SK-N-DZ (cell line): Measurements from ENCODE around the gene EIF4E3.

DNA sequence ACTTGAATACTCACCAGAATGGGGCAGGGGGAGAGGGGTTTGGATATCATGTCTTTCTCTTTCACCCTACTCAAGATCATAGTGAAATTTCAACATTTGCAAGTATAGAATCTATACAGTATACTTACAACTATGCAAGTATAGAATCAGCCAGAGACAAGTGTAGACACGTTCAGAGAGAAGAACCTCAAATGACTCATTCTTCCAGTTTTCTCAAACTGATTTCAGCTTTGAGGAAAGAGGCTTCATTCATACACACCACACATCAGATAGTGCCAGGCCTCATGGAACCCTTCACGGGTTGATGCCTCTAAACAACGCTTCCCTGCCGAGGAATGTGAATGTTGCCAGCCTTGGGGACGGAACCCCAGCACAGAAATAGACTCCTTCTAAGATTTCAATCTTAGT is 135.8 kb downstream of the FOXP1 start:
RAMPAGE:
- cytosol, long total RNA = no peak
- nucleus, long total RNA = no peak

DNA sequence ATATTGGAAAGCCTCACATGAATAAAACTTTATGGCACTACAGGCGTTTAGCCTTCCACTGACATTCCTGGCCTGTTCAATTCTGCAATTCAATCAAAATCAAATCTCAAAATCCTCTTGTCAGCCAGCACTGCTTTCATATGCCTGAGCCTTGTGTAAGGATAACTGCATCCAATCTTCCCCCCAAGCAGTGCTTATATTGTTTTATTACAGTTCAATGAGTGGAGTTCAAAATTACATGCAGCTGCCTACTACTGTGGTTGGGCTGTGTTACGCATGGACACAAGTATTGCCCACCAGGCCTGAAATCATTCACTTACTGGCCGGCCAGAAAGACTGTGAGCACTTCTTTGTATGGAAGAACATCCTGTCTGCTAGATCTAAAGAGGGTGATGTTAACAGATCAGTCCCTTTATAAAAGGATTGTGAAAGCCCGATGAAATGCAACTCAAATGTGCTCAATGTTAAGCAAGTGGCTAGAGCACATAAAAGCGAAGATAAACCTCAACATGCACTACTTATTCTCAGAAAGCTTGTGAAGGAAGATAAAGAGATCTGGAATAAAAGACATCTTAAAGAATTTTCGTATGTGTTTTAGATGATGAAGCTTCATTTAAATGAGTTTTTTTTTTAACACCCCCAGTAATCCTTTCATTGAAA is 132.5 kb downstream of the FOXP1 start:
RAMPAGE:
- cytosol, long total RNA = no peak
- nucleus, long total RNA = no peak

RAMPAGE:
- cytosol, long total RNA = no peak
- nucleus, long total RNA = no peak
These were observed 116.0 kb downstream of the FOXP1 start for GRCh38 chr3:71467265-71468190.

RAMPAGE:
- cytosol, long total RNA = no peak
- nucleus, long total RNA = no peak
These were observed 95.1 kb downstream of the FOXP1 start for GRCh38 chr3:71488369-71488849.

GRCh38 chr3:71515455-71516094 is 68.0 kb downstream of the FOXP1 start:
RAMPAGE:
- cytosol, long total RNA = no peak
- nucleus, long total RNA = no peak

DNA sequence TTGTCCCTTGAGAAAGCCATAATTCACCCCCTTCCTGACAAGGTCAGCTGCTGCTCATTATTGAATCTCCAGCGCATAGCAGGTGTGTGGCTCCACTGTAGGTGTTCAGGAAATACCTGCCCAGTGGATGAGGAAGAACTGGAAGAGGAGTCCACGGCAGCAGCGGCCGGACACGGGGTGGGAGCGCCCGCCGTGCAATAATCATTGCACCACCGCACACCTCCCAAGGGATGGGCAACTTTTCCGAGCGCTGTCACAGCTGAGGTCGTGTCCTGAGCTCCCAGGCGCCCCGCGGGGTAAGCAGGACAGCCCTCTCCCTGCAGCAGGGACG is 715 bp downstream of the EIF4E3 start:
RAMPAGE:
- cytosol, long total RNA = no peak
- nucleus, long total RNA = no peak

GRCh38 chr3:71724853-71725662 is at the start of gene EIF4E3:
TSS of gene EIF4E3 (minus strand) at chr3:71725402.
RAMPAGE:
- cytosol, long total RNA = no peak
- nucleus, long total RNA = no peak

DNA sequence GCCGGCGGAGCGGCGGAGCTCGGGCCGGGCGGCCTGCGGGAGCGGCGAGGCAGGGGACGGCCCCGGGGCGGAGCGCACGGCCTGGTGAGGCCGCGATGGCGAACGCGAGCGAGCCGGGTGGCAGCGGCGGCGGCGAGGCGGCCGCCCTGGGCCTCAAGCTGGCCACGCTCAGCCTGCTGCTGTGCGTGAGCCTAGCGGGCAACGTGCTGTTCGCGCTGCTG is 210 bp downstream of the GPR27 start:
RAMPAGE:
- cytosol, long total RNA = no peak
- nucleus, long total RNA = no peak

GRCh38 chr3:72123939-72124063 is 338.9 kb upstream of the PROK2 start:
RAMPAGE:
- cytosol, long total RNA = no peak
- nucleus, long total RNA = no peak

DNA sequence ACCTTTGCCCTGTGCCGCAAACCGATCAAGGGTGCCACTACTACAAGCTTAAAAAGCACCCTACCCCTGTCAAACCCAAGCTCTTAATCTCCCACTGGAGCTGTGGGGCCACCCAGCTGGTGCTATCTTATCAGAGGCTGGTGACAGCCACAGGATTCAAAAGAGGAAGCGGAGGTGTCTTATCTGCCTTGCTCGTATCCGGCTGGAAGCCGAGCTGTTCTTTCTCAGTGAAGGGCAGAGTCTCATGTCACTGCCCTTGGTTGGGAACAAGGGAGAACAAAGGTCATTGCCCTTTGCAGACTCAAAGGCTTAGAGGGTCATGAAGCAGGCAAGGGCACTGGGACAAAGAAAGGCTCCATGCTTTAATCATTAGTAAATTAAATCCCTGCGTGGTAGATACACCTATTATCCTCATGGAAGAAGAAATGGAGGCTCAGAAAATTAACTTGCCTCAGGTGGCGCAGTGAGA is 359.9 kb upstream of the PROK2 start:
RAMPAGE:
- cytosol, long total RNA = no peak
- nucleus, long total RNA = no peak

GRCh38 chr3:72164544-72164889 is 379.6 kb upstream of the PROK2 start:
RAMPAGE:
- cytosol, long total RNA = no peak
- nucleus, long total RNA = no peak

GRCh38 chr3:72171965-72172435 is 387.1 kb upstream of the PROK2 start:
RAMPAGE:
- cytosol, long total RNA = no peak
- nucleus, long total RNA = no peak

DNA sequence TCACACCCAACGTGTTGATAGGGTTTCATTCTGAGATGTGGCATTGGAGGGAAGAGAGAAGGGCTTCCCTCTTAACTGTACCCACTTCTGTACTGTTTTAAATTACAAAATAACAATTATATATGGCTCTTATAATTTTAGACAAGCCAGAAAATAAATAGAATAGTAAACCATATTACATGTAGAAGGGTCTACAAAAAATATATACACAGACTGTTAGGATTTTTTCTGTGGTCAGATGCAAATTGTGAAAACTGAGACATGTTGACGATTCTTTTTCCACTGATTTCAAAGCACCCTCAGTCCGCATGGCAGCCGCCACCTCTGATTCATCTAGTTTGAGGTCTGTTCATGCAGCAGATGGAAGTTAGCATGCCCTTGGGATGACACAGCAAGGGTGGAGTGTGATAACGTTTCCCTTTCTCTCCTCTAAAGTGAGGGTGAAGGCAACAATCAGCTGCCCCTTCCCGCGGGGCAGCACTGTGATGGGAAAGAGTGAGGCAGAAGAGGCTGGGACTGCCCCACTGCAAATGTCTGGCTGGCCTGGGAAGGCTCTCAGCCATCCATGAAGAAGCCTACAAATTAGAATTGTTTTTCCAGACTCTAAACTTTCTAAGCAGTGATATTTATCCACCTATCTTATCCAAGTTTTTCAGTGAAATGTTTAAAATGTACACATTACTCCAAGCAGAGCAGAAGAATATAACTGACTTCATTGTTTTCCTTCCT is 401.1 kb upstream of the PROK2 start:
RAMPAGE:
- cytosol, long total RNA = no peak
- nucleus, long total RNA = no peak

RAMPAGE:
- cytosol, long total RNA = no peak
- nucleus, long total RNA = no peak
These were observed 509.2 kb downstream of the SHQ1 start for GRCh38 chr3:72338905-72339669.

DNA sequence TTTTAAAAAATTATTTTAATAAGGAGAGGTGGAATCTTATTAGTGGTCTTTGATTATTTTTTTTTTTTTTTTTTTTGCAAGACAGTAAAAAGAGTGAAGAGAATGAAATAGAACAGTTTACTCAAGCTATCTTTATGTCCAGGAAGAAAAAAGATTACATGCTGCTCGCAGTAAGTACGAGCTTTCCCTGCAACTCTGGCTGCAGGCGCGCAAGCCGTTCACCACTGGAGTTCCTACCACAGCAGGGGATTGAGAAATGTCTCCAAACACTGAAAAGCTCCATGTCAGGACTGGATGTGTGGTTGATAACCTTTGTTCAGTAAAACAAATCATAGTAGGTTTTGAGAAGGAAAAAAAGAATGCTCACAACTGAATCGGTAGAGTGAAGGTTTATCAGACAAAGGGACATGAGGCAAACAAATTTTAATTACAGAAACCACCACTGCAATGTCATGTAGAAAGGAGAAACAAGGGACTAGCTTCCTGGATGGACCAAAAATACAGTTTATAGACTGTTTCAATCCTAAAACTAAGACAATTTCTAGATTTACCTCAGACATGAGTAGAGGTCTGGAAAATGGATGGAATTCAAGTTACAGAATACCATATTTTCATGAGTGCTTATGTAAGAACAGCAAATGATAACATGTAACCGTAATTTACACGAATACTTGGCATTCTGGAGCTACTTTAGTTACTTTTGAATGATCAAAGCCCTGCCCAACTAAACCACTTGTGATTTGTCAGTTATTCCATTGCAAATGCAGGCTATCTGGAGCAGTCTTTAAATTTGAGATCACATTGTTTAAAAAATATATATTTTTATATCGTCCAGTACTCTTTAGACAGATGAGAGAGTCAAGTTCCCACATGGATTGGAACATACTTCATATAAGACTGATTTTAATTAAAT is 471.1 kb downstream of the SHQ1 start:
RAMPAGE:
- cytosol, long total RNA = no peak
- nucleus, long total RNA = no peak

DNA sequence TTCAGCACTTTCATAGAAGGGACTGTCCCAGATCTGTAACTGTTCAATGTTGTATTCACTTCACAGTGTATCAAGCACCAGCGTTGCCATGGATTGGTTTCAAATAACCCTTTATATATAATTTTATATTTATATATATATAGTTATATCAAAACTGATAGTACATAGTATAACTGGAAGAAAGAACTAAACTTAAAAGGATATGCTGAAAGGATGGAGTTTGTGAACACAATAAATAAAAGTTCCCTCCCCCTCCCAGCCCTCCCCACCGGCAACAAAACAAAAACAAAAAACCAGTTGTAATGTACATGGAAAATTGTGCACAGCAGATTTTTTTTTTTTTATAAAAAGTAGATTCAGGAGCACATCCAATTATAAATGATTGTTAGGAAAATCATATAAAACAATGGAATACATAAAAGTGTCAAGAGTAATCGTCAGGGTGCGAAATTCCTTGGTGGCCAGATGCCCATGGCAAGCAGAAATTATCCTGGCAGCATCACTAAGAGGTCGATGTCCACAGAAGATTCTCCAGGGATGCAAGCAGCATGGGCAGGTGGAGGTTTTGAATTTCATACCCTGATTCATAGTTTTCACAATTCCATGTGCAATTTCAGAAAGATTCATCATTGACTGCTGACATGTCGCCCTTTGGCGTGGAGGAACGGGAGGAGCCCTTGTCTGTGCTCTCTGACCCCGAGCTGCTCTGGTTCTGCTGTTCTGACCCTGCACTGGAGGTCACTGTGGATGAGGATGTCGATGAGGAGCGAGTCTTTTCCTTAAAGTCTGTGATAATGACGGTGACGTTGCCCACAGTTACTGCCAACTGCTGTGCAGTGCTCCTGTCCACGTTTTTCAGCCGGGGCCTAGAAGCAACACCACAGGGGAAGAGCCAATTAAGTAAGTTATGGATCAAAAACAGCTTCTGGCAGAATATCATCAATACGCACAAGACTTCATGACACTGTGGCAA is 470.2 kb downstream of the SHQ1 start:
RAMPAGE:
- cytosol, long total RNA = no peak
- nucleus, long total RNA = no peak

GRCh38 chr3:72446104-72447370 is 401.7 kb downstream of the SHQ1 start:
RAMPAGE:
- cytosol, long total RNA = no peak
- nucleus, long total RNA = no peak

DNA sequence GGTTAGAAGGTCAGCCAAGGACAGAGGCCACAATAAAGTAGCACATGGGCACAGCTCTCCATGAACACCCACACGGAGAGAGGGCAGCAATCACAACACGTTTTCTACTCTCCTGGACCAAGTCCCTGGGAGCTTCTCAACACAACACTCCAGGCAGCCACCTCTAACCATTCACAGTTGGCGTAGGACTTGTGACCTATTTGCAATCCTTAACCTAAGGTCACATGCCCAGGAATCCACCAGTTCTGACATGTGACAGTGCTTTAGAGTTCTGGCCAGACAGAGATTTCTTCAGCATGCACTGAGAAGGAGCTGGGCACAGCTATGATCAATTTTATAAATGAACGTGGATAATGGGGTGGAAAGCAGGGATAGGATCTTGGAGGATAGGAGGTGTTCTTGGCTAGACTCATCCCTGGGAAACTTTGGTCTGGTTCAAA is 280.7 kb downstream of the SHQ1 start:
RAMPAGE:
- cytosol, long total RNA = no peak
- nucleus, long total RNA = no peak

RAMPAGE:
- cytosol, long total RNA = no peak
- nucleus, long total RNA = no peak
These were observed 97.8 kb downstream of the SHQ1 start for GRCh38 chr3:72750326-72750989.

RAMPAGE:
- cytosol, long total RNA = no peak
- nucleus, long total RNA = no peak
These were observed 91.3 kb downstream of the SHQ1 start for GRCh38 chr3:72756779-72757410.